ENCODE results near the gene LYPD6B.

DNA sequence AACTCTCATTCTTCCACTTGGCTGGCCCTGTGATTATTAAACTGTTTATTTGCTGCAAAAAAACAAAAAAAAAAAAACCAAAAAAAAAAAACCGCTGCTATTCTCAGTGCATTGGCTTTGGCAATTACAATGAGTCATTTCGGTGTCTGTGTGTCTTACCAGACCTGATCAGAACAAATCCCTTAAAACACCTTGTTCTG is 60.0 kb upstream of the KIF5C start:
- RRBS = no CpG with 5 or more reads among the region's 2 CpGs

DNA sequence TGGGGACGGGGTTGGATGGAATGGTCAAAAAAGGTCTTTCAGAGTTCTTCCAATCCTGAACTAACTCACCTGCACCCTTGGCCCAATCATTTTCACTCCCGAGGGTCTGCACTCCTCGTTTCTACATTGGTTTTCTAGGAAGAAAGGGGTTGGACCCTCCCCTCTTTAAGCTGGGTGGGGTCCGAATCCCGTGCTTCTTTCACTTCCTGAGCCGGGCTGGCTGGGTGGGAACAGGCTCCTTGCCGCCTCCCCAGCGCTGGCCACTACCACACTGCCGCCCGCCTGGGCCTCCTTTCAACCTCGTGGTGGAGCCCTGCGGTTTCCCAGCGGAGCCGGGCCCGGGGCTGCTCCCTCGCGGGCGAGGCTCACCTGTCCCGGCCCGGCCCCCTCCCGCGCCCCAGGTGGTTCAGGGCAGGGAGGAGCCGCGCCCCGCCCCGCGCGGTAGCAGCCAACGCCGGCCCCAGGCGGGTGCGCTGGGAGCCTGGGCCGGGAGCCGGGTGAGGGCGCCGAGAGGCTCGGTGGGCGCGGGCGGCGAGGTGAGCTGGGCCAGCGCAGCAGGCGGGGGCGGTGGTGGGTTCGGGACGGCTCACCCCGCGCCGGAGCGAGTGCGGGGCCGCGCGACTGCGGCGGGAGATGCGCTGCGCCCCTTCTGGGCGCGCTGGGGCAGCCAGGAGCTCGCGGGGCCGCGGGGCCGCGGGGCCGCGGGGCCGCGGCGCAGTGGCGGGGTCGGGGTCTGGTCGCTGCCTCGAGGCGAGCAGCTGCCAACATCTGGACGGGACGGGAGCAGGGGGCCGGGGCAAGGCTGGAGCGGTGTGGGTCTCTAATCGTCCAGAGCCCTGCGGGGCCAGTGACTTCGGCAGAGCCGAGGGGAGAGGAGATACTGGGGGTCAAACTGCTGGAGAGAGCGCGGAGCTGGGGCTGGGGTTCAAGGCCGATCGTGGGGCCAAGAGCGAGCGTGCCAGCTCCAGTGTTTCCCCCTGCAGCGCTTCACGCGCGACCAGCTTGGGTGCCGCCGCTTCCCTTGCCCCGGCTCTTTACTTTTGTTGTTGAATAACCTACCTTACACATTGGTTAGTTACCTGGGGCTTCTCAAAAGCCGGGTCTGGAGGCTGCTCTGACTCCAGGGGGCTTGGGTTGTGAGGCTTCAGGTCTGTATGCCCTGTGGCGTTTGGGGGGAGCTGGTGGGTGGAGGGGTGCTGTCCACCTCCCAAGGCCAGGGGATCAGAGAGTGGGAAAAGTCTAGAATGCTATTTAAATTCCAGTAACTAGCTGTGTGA is at the start of gene LYPD6B:
TSS of gene LYPD6B (plus strand) at position 434 of the 1,277 bp plus-strand sequence.
- RRBS = 53% methylated on average over 17 of the region's 99 CpGs

DNA sequence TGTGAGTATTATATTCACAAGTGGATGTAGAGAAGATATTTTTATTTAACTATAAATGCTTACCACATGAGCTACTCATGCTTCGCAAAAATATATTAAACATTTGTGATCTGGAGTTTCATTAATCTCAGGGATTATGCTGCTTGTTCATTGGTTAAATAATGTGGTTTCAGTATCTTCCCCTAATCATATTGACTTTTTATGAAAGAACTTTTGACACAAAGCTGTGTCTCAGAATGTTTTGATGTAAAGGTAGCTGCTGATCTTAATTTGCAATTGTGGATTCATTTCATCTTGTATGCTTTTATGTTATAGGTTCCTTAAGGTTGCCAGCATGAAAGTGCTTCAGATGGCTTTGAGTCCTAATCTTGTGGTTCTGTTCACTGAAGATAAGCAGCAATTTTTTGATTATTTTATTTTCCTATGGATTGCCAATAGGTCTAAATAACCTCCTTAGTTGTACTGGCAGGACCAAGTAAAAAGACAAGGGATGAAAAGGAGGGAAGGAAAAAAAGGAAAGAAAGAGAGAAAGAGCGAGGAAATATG is 92.5 kb downstream of the LYPD6B start:
- RRBS = no CpG with 5 or more reads among the region's 2 CpGs

GRCh38 chr2:149160513-149161326 is 122.2 kb downstream of the LYPD6B start:
- RRBS = no CpG with 5 or more reads among the region's 10 CpGs

DNA sequence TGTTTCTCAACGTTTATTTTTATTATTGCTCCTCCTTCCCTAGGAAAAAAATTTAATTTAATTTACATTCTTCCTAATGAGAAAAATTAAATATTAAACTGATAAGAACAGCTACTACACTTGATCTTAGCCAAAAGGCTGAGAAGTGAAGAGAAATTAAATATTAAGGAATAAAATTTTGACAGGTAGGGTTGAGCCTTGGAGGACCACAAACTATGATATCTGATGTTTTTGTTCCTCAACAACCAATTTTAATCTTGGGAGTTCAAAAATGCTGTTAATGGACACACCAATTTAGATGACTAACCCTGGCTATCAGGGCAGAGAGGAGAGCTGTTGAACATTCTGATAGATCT is 35.2 kb downstream of the LYPD6 start:
- RRBS = no CpG with 5 or more reads among the region's 1 CpG

DNA sequence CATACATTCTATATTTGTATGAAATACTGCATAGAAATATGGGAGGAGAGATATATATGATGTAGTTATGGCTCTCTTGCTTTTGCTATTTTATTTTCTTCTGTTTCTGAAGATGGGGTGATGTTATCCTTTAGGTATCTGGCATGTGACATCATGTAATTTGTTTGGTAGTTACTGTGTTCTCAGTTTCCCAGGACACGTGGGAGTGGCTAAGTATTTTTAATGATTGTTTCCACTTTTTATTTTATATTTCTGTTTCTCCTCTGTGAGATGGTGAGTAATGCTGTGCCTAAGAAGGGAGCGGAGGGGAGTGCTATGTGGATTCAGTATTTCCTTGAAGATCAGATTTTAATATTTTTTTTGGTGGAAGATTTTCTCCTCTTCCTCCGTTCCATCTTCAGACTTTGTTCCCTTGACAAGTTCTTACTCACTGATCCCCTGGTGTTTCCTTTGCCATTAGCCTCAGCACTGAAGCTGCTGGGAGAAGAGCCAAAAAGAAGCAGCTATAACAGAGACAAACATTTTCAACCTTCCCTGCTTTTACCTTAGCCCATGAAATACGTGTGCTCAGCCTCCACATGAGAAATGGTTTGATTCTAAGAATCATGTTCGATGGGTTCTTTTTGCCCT is 180.0 kb upstream of the MMADHC start:
- RRBS = no CpG with 5 or more reads among the region's 5 CpGs

DNA sequence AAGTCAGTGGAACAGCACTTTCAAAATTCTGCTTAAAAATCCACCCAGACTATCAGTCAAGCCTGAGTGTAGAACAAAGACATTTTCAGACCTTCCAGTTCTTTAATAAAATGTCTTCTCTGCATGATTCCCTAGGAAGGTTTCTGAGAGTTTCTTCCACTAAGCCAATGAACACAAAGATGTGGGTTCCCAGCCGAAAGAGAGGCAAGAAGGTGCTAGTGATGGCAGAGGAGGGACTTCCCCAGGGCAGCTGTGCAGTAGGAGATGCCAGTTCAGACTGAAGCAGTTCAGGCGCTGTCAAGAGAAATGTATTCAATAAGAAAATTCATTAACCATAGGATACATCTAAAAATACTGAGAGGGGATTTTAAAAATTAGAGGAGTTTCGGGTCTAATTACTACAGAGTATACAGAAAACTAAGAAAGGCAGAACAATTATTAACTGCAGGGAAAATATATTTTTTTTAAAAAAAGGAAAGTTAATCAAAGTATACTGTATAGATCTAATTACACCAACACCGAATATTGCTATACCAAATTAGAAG is 83.3 kb downstream of the RND3 start:
- RRBS = no CpG with 5 or more reads among the region's 4 CpGs

GRCh38 chr2:150529380-150529725 is 41.9 kb upstream of the RND3 start:
- RRBS = no CpG with 5 or more reads among the region's 3 CpGs

DNA sequence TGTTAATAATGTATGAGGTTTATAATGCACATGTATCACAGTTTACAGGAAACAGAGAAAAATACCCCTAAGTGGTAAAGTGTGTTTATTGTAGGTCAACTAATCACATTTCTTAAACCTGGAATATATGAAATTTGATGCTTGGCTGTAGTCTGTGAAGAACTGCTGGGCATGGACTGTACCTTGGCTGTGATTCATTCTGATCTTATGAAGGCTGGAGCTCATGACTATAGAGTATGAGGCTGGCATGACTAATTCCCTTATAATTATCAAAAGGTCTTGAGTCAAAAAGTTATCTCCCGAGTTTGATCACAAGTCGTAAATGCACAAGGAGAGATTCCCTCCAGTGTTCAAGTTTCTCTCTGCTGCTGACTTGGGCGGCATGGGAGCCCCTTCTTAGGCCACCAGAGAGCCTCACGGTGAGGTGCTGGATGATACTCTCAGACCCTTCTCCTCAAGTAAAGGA is 134.4 kb upstream of the RND3 start:
- RRBS = no CpG with 5 or more reads among the region's 4 CpGs

DNA sequence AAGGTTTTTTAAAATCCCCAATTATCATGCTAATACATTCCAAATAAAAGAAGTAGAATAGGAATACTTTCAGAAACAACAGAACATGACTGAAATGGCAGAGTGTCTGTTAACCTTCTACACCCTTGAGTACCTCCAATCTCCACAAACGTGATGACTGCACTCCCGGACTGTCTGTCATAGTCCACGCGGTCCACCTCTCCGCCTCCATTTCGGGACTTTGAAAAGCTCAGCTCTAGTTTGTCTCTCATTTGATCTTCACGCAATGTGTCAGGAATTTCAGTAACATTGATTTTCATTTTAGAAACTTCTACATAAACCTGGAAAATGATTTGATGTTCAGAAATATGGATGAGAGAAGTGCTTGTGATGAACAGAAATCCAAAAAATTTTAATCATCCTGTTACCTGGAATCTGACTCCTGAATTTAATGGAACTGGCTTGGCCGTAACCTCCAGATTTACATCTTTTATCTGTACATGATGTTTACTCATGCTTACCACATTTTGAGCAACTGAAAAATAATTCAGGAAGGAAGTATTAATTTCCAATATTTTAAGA is 13.8 kb upstream of the RBM43 start:
- RRBS = no CpG with 5 or more reads among the region's 8 CpGs

GRCh38 chr2:151730289-151730603 is 4.0 kb downstream of the NEB start:
- RRBS = no CpG with 5 or more reads among the region's 1 CpG

DNA sequence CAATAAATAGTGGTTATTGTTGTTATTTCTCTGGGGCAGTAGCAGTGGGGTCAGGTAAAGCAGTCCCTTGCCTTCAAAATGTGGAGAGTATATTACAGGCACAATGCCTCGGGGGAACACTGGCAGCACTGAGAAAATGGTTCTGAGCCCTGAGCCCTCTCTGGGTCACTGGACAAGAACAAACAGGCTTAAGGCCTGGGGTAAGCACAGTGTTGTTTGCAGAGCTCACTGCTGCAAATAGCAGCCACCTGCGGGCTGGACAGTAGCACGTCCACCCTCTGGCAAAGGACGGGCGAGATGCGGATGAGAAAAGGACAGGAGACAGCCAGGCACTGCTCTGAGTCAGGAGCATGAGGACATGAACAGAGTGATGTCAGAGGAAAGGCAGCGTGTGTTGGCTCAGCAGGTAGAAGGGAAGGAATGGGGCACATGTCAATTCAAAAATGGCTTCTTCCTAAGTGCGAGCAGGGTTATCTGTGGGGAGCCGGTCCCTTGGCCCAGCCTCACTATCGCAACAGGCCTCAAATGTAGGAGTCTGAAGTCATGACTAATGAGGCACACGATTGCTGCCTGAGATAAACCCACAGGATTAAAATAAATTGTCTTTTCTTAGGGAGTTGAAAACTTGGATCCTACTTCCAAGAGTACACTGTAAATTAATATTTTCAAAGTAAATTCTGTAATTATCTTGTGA is 25.9 kb upstream of the NEB start:
- RRBS = no CpG with 5 or more reads among the region's 11 CpGs

GRCh38 chr2:151815777-151816329 is 12.4 kb downstream of the ARL5A start:
- RRBS = no CpG with 5 or more reads among the region's 6 CpGs

DNA sequence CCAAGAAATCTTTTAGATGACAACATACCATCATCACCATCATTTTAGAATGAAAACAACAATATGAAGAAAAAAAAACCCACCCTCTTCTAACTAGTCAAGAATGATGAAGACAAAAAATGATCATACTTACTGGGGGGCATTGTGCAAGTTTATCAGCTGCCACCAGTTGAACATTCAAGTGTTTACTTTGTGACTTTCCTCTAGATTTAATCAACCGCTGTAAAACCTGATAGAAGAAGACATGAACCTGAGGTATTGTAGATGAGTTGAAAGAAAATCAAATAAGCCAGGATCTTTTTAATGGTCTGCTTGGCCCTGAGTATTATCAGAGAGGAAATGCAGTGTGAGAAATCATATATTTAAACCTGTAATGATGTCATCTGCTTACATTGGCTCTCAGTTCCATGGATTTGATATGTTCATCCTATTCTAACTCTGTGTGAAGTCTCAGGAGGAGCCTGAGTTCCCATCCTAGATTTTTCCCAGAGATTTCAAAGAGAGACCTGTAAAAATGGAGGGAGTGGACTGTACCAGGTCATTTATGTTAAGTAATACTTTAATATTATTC is 25.2 kb upstream of the ARL5A start:
- RRBS = no CpG with 5 or more reads among the region's 1 CpG

GRCh38 chr2:151891664-151892401 is 63.6 kb upstream of the ARL5A start:
- RRBS = no CpG with 5 or more reads among the region's 9 CpGs

DNA sequence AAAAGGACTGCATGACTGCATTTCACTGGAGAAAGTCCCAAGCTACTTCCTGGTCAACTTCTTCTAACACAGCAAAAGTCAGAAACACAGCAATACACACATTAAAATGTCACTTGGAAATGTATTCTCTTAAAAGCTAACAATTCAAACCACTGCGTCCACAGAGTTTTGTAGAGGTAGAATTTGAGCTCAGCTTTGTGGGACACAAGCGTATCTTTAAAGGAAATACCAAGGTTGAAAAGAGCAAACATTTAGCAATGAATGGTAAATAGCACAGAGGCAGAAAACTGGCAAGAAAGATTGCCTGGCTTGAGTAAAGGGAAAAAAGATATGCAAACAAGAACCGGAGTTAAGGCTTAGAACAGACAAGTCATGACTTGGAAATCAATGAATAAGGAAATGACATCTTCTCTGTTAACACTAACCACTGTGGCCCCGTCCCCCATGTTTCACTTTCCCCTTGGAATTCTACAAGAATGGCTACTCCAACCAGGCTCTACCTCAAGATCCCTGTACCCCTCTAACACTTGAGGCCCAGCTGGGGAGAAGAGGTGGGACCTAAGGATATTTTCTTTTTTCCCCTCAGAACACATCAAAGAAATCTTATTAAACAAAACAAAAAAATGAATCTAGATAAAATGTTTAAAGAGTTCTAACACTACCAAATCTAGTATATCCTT is 3.9 kb downstream of the STAM2 start:
- RRBS = no CpG with 5 or more reads among the region's 4 CpGs

DNA sequence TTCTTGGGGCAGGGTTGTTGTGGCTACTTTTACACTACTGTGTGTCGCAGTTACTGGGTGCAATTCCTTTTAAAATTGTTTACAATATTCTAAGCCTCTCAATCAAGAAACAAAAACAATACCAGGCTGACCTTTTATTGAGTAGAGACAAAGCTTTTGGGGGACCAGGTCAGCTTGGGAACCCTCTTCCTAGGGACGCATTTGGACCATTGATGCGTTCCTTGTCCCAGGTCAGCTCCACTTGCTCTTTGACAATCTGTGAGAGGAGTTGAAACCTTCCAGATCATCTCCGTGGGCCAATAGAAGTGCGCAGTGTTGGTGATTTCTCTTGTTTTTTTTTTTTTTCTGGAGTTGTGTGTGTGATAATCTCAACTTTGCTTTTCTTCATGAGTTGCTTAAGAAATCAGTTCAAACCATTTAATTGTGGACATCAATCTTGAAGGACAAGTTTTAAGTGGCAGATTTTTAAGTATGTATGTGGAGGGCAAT is 2.8 kb downstream of the FMNL2 start:
- RRBS = no CpG with 5 or more reads among the region's 5 CpGs

- RRBS = no CpG with 5 or more reads among the region's 2 CpGs
Measured at GRCh38 chr2:152390891-152391458, 56.0 kb downstream of the FMNL2 start.

GRCh38 chr2:152395650-152396424 is 60.9 kb downstream of the FMNL2 start:
- RRBS = no CpG with 5 or more reads among the region's 11 CpGs

- RRBS = no CpG with 5 or more reads among the region's 2 CpGs
Measured at GRCh38 chr2:152433152-152433889, 98.3 kb downstream of the FMNL2 start.

Measured in Jurkat, Clone E6-1 (cell line).